ENCODE results near the genes TLR10, RFC1 and KLB.

DNA sequence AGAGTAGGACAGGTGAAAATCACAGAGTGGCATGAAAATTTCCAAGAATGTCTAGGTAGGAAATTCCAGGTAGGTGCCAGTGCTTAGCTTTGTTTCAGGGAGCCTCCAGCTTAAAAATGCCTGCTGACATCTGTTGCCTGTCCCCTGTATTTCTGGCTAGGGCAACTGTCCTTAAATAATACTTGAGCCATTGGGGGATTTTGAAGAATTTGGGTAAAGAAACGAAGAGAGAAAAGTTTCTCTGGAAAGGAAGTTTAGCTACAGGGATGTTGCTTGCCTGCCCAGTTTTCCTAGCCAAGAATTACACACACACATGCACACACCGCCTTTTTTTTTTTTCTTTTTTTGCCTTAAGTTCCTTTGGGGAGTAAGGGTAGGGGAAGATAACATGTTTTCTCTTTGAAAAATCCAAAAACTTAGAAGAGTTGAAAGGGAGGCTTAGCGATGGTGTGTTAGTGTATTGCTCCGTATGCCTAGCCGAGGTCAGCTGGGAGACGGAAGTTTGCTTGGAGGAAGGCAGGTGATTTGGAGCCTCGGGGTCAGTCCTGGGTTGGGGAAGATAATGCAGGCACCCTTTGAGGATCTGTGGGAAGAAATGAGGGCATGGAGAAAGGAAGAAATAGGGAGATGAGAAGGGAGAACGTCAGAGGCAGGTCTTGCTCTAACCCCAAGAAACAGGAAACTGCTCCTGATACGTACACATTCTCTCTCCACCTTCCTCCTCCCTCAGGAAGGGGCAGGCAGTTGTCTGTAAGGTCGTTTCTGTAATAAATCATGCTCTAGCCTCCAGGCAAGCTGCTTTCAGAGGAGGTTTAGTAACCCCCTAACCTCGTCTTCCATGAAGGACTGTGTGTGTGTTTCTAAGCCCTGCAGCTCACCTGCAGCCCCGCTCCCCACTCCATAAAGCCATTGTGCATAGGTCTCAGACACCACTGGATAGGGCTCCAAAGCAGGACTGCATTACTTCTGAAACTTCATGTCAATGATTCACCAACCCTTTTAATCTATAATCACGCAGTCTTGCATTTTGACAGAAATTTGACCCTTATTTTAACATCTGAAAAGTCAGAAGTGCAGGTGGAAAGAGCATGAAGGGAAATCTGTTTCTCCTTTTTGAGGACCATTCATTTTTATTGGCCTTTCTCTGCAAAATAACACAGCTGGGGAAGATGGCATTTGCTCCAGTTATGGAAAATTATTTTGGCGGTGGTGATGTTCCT is 10.5 kb downstream of the KLF3 start:
- RRBS = no CpG with 5 or more reads among the region's 14 CpGs

GRCh38 chr4:38677907-38678578 is 14.0 kb downstream of the KLF3 start:
- RRBS = no CpG with 5 or more reads among the region's 8 CpGs

DNA sequence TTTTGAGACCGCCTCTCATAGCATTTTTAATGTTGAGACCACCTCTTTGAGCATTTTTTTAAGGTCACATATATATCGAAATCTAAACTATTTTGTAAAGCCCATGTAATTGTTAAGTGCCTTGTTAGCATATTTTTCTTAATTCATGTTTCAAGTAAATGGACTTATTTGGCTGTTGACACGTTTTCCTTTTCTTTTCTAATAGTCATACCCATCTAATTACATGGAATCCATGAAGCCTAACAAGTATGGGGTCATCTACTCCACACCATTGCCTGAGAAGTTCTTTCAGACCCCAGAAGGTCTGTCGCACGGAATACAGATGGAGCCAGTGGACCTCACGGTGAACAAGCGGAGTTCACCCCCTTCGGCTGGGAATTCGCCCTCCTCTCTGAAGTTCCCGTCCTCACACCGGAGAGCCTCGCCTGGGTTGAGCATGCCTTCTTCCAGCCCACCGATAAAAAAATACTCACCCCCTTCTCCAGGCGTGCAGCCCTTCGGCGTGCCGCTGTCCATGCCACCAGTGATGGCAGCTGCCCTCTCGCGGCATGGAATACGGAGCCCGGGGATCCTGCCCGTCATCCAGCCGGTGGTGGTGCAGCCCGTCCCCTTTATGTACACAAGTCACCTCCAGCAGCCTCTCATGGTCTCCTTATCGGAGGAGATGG is 24.5 kb downstream of the KLF3 start:
- RRBS = no CpG with 5 or more reads among the region's 25 CpGs

- RRBS = no CpG with 5 or more reads among the region's 3 CpGs
These were observed 28.1 kb downstream of the KLF3 start for GRCh38 chr4:38692043-38692507.

DNA sequence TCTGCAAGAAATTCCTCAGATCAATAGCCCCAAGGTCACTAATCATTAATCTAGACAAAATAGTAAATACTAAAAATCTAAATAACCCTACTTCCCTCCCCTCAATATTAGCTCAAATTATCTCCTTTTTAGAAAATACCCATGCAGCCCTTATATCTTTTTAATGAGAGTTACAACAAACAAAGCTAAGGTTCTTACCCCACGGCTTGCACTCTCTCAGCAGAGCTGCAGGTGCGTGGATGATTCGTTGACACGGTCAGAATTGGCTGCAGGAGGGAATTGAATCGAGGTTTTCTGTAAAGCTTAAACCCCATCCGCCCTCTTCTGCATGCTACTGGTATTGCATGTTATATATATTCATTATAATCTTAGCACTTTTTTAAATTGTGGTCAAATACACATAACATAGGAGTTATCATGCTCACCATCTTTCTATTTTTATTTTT is at the start of gene TLR10:
Gene TLR10 (minus strand): TSS at position 268 of the 446 bp plus-strand sequence.
- RRBS = no CpG with 5 or more reads among the region's 6 CpGs

GRCh38 chr4:38816267-38817047 is 11.9 kb upstream of the TLR1 start:
- RRBS = no CpG with 5 or more reads among the region's 3 CpGs

DNA sequence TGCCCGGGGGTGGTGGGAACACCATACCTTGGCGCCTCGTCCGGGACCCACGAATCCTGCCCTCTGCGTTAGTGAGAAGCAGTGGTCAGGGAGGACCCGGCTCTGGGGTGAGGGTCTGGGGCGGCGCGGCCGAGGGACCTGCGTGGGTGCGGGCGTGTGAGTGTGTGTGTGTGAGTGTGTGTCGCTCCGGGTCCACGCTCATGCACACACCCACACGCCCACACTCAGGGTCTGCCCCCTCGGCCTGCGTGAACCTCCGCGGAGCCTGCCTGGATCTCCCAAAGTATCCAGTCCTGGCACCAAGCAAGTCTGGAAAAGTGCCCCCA is 256 bp downstream of the FAM114A1 start:
- RRBS = 3% methylated on average over 13 of the region's 22 CpGs

DNA sequence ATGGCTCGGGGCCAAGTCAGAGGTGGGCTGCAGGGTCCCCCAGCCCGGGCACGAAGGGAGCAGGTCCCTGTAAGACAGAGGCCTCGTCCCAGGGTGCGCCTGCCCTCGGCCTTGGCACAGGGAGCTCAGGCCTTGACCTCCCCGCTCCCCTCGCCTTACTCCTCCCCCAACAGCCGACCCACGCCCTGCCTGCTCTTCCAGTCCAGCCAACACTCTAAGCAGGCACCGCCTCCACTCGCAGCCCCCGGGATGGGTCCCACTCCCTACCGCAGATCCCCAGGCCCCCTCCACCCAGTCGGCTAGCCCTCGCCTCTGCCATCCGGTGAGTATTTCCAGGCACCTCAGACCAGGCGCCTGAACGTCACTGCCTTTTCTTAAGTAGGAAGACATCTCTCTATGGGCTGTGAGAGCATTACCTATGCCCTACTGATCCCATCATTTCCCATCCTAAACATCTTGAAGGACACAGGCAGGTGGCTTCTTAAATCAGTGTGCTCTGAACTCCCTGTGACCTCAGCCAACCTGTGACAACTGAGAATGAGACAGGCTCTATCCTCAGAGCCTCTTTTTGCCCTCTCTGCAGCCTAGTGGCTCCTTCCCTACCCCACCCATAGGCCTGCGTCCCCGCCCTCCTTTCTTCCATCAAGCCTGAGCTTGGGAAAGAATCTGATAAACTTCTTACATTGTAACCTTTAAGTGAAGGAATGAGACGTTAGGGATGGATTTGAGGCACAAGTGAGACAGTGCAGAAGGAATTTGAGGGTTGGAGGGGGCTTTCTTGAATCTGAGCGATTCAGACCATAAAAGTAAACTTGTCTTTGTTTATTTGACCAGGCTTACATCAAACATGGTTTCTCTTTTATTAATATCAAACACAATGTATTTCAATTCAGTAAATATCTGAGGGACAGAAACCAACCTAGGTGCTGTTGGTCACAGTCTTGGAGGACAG is 895 bp downstream of the FAM114A1 start:
- RRBS = 18% methylated on average over 5 of the region's 23 CpGs

GRCh38 chr4:38889171-38889588 is 21.6 kb downstream of the FAM114A1 start:
- RRBS = no CpG with 5 or more reads among the region's 3 CpGs

DNA sequence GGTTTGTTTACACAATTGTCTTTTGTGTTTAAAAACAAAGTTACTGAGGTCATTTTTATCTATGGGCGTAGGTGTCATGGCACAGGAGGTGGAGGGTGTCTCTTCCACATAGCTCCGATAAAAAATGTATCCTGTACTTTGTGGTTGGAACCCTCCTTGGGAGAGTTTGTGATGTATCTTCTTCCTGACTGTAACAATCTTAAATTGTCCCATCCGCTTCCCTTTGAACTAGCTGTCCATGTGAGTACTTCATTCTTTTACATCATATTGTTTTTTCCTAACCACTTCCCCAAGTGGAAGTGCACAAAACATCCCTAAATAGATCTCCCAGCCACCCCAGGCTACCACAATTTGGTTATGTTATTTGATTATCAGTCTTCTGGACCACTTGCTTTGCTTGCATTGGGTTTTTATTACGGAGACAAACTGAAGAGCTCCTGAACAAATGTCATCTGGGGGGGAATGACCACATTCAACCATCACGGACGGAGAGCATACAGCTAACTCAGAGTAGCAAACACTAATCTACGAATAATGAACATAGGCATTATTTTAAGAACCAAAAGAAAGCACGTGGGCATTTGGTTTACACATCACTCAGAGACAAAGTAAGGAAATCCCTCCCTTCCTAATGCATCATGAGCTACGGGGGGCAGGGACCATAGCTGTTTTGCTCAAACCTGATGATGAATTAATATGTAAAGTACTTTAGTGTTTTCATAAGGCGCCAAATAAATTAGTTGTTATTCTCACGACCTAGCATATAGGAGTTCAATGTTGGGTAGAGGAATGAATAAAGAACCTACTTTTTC is 11.4 kb upstream of the TMEM156 start:
- RRBS = no CpG with 5 or more reads among the region's 11 CpGs

DNA sequence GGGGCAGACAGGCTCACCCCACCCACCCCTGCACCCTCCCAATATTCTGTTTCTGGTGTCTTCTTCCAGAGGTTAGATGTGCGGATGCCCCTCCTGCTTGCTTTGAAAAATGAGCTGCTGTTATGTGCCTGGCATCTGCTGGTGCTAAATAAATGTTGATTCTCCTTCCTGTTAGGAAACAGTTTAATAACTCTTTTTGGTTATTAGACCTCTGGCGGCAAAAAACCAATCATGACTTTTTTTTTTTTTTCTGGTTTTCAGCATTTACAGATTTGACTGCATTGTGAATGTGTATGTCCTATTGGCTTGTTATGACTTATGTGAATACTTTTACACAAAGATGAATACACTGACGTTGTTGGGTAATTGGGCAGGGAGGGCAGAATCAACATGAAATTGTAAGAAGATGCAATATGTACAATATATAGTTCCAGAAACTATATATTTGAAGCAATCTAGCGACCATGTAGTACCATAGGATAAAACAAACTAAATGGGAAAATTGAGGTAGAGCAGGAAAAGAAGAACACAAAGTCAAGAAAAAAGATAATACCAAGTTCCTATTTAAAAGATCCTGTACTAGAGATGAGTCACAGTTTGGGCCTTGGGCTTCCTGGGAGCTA is 13.7 kb upstream of the TMEM156 start:
- RRBS = no CpG with 5 or more reads among the region's 4 CpGs

- RRBS = no CpG with 5 or more reads among the region's 3 CpGs
These were observed 25.0 kb downstream of the RFC1 start for GRCh38 chr4:39341225-39341520.

DNA sequence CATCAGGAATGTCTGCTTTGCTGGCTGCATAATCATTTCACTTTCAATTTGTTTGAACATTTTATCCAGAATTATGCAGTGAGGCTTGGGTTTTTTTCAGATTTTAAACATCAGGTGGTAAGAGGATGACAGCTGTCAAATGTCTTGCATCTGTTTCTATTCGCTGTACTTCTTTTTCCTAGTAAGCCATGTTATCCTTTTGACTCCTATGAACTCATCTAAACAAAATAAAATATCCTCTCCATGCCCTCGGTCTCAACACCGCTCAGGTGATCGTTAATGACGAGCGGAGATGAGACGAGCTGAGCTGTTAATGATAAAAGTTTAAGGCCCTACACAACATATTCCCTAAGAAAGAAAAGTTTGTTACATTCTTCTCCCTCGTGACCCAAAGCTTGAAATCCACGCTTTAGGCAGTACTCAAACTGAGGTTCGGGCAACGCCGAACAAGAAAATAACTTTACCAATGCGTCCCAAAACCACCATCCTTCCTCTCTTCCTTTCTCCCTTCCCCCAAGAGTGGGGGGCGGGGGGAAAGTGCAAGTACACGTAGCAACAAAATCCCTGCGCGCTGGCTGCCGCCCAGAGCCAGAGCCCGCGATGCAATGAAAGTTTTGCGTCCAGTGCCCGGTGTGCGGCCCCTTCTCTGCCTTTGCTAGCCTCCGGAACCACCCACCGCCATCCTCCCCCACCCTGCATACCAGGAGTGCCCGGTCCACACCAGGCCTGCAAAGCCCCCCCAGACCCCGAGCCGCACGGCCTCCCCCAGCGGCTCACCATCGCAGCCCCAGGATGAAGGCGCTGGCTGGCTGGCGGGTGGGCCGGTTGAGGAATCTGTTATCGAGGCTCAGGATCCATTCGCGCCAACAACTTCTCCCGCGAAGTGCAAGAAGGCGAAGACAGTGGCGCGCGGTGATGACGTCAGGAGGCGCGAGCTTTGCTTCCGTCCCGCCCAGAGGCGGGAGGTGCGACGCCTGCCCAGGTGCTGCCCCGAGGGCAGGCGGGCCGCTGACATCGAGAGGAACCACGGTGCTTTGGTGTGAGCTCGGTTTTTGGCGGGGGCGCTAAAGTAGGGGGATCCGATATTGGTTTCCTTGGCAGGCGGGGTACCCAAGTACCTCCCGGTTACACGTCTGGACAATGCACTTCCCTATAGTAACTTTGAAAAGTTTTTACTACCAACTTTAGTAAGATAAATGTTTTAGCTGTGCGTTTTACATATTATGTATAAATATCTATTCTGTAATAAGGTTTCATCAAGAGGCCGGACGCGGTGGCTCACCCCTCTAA is at the start of gene RFC1:
Gene RFC1 (minus strand): TSS at position 901 of the 1,290 bp plus-strand sequence.
- RRBS = 9% methylated on average over 7 of the region's 67 CpGs

DNA sequence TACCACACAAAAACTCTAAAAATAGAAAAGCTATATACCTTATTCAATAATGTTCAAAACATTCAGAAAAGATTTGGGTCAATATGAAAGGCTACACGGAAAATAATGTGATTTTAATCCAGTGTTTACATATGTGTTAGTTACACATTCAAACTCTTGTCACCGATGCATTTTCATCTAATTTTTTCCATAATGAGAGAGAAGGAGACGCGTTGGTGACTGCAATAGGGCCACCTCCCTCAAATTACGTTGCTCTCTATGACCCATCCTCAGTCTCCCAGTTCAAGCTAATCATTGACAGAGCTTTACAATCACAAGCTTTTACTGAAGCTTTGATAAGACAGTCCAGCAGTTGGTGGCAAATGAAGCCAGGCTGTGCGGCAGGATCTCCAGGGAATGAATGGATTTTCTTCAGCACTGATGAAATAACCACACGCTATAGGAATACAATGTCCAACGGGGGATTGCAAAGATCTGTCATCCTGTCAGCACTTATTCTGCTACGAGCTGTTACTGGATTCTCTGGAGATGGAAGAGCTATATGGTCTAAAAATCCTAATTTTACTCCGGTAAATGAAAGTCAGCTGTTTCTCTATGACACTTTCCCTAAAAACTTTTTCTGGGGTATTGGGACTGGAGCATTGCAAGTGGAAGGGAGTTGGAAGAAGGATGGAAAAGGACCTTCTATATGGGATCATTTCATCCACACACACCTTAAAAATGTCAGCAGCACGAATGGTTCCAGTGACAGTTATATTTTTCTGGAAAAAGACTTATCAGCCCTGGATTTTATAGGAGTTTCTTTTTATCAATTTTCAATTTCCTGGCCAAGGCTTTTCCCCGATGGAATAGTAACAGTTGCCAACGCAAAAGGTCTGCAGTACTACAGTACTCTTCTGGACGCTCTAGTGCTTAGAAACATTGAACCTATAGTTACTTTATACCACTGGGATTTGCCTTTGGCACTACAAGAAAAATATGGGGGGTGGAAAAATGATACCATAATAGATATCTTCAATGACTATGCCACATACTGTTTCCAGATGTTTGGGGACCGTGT is at the start of gene KLB:
Gene KLB (plus strand): TSS at position 343 of the 1,060 bp plus-strand sequence.
- RRBS = no CpG with 5 or more reads among the region's 15 CpGs

- RRBS = 12% methylated on average over 15 of the region's 77 CpGs
These were observed 11.8 kb downstream of the RPL9 start for GRCh38 chr4:39446583-39447698.

GRCh38 chr4:39466619-39467125 is 7.8 kb downstream of the LIAS start:
- RRBS = no CpG with 5 or more reads among the region's 5 CpGs

DNA sequence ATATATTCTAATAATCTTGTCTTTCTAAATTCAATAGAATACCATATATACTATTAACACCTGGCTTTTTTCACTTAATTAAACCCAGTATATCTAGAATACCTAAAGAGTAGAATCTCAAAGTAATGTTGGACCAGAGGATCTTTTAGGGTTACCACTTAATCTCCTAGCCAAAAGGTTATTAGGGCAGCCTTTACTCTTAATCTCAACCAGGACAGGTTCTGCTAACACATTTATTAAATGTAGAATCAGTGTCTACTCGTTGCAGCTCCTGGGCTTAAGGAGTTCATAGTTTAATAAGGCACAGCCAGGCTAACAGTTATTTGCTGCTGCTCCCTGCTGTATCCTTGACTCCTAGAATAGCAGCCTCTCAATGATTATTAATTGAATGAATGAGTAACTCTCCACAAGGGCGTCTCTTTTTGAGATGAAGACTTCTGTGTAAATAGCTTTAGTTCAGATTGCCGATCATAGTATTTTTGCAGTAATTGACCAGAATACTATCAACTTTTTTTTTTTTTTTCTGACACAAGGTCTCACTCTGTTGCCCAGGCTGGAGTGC is 3.2 kb downstream of the UGDH start:
- RRBS = no CpG with 5 or more reads among the region's 3 CpGs

DNA sequence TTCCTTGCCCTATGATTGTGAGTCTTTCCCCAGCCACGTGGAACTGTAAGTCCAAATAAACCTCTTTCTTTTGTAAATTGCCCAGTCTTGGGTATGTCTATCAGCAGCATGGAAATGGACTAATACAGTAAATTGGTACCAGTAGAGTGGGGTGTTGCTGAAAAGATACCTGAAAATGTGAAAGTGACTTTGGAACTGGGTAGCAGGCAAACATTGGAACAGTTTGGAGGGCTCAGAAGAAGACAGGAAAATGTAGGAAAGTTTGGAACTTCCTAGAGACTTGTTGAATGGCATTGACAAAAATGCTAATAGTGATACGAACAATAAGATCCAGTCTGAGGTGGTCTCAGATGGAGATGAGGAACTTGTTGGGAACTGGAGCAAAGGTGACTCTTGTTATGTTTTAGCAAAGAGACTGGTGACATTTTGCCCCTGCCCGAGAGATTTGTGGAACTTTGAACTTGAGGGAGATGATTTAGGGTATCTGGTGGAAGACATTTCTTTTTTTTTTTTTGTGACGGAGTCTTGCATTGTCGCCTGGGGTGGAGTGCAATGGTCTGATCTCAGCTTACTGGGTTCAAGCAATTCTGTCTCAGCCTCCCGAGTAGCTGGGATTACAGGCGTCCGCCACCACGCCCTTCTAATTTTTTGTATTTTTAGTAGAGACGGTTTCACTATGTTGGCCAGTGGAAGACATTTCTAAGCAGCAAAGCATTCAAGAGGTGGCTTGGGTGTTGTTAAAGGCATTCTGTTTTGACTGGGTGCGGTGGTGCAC is 5.4 kb upstream of the UGDH start:
- RRBS = no CpG with 5 or more reads among the region's 11 CpGs

DNA sequence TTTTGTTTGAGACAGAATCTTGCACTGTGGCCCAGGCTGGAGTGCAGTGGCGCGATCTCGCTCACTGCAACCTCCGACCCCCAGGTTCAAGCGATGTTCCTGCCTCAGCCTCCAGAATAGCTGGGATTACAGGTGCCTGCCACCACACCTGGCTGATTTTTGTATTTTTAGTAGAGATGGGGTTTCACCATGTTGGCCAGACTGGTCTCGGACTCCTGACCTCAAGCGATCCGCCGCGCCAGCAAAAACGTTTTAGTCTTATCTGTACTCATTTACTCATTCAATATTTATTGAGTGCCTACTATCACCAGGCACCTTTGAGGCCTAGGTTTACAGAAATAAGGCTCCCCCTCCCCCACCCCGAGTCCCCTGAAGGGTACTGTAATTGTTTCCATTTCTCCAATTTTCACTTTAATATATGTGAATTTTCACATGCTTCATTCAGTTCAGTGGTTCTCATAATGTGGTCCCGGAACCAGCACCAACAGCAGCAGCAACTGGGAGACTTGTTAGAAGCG is 994 bp upstream of the UBE2K start:
- RRBS = no CpG with 5 or more reads among the region's 14 CpGs

GRCh38 chr4:39733694-39734335 is 35.9 kb downstream of the UBE2K start:
- RRBS = no CpG with 5 or more reads among the region's 9 CpGs

Measured in pericardium (tissue), 1 donor.